Karpas-422 (cell line): ENCODE results near the genes HSPA6, FCGR3B and HSD17B7.

- PRO-cap = no peak
- RAMPAGE, long total RNA = no peak
Observed at GRCh38 chr1:161362950-161363569, 4.6 kb downstream of the CFAP126 start.

DNA sequence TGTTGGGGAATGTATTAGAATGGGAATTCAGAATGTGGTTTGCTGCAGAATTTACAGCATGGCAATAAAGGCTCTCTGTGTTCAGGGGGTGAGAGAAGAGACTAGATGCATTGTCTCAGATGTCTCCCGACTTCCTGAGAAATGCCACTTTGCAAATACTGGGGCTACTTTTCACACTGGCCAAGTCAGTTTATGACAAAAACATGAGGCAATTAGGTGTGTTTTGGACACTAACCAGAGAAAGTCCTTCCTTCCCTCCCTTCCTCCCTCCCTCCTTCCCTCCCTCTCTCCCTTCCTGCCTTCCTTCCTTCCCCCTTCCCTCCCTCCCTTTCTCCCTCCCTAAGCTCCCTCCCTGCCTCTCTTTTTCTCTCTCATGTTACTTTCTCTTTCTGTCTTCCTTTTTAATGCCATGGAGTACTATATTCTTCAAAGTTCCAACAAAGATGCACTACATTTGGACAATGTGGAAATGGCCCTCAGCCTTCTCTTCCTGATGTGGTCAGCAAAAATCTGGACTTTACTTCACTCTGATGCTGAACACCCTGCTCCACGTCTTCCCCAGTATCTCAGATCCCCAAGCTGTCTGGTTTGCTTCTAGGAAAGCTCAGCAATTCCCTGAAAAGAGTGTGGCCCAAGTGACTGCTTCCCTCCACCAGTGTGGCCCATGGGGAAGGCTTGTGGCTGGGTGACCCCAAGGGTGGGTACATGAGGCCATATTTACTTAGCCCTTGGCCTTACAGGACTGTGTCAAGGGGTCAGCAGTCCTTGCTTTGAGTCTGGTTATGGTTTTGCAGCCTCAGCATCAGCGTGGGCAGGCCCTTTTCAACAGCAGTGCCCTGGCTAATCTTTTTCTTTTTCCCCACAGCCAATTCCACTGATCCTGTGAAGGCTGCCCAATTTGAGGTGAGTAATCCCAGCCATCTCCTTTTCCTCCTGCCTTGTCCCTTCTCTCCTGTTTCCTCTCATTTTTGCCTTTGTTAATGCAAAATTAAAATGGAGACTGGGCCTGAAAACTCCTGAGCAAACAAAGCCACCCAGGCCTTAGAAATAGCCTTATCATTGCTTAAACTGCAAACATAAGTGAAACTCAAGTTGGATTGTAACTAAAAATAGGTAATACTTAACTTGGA lies 8.1 kb downstream of the FCGR2A start:
- PRO-cap = no peak
- RAMPAGE, long total RNA = no peak

DNA sequence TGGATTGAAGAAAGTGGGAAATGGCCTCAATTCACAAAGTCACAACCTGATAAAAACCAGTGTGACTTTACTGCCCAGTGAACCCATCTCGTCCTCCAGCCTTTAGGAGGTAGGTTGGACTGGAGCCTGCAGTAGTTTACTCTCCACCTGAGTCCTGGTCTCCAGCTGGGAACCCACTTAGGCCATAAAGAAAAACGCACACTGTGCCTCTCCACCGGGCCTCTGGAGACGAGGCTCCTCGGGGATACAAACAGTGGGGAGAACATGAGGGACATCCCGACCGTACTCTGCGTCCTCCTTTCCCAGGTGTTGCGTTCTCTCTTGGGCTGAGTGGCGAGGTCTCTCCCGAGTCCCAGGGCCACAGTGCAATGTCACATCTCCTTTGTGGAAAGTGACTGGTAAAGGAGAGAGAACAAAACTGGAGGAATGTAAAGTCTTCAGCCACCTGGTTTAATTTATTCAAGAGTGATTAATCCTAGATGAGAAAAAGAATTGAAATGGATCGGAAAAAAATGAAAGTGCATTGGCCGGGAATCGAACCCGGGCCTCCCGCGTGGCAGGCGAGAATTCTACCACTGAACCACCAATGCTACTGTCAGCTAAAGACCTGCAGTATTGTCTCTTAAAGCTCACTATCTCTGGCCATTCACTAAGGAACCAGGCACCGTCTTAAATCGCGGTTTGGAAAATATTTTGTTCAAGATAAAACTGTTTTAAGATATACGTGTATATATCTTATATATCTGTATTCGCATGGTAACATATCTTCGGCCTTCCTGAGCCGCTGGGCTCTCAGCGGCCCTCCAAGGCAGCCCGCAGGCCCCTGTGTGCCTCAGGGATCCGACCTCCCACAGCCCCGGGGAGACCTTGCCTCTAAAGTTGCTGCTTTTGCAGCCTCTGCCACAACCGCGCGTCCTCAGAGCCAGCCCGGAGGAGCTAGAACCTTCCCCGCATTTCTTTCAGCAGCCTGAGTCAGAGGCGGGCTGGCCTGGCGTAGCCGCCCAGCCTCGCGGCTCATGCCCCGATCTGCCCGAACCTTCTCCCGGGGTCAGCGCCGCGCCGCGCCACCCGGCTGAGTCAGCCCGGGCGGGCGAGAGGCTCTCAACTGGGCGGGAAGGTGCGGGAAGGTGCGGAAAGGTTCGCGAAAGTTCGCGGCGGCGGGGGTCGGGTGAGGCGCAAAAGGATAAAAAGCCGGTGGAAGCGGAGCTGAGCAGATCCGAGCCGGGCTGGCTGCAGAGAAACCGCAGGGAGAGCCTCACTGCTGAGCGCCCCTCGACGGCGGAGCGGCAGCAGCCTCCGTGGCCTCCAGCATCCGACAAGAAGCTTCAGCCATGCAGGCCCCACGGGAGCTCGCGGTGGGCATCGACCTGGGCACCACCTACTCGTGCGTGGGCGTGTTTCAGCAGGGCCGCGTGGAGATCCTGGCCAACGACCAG lies at the start of gene HSPA6:
HSPA6 (plus strand) TSS at position 1,213 of the 1,436 bp plus-strand sequence.
- PRO-cap = bidirectional peak, plus-strand start at position 903 of the sequence, minus-strand start at position 597 of the sequence; bidirectional peak, plus-strand start at position 1,213 of the sequence, minus-strand start at position 1,023 of the sequence
- RAMPAGE, long total RNA = no peak

DNA sequence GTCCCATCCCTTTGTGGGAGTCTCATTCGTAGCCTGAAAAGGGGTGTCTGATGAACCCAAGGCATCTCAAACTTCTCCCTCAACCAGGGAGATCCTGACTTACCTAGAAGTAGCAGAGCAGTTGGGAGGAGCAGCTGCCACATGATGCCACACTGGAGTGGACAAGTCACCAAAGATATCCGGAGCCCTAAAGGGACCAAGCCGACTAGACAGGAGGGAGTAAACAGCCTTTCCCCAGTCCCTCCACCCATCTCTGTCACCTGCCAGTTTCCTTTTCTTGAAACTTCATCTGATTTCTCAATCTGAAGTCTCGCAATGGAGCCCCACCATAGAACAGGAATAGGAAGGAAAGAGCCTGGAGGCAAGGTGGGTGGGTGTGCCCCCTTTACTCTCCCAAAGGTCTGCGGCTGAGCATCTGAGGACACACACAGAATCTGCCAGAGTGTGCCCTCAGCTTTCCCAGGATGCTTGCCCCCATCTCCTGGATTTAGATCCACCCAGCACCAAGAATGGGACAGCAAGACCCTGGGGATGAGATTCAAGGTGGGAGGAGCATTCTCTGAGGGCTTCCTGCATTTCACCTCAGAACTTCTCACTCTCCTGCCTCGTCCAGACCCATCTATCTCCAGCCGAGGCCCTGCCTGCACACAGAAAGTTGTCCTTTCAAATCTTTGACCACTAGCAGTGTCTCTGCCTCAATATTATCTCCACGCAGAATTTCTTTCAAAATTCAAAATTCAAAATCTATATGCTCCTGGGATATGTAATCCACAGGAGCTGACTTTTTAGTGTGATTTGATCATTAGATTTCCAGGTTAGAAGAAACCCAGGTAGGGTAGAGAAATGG lies at the start of gene FCGR3B:
FCGR3B (minus strand) TSS at position 225 of the 847 bp plus-strand sequence.
- PRO-cap = no peak
- RAMPAGE, long total RNA = no peak

GRCh38 chr1:161765274-161765770 lies 798 bp upstream of the ATF6 start:
- PRO-cap = no peak
- RAMPAGE, long total RNA = no peak

GRCh38 chr1:161961199-161961962 lies 62.3 kb downstream of the OLFML2B start:
- PRO-cap = no peak
- RAMPAGE, long total RNA = no peak

DNA sequence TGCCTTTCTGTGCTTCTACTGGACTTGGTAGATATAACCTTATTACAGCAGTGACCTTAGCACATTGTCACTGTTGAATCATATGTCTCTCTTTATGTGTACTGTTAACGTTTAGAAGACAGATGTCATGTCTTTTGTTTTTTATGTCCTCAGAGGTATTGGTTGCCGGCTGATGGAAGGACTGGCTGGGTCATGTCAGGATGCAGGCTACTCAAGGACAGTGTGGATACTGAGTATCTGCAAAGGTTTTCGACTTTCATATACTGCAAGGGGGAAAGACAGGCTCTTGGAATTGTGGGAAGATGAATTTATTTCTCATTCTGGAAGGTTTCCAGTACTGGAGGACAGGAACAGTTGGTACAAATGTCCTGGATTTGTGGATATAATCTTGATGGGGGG lies 65.6 kb downstream of the NOS1AP start:
- PRO-cap = no peak
- RAMPAGE, long total RNA = no peak

- PRO-cap = no peak
- RAMPAGE, long total RNA = no peak
Observed at GRCh38 chr1:162229882-162230577, 146.6 kb downstream of the SPATA46 start.

GRCh38 chr1:162557484-162557853 lies 4.1 kb upstream of the UAP1 start:
- PRO-cap = no peak
- RAMPAGE, long total RNA = no peak

DNA sequence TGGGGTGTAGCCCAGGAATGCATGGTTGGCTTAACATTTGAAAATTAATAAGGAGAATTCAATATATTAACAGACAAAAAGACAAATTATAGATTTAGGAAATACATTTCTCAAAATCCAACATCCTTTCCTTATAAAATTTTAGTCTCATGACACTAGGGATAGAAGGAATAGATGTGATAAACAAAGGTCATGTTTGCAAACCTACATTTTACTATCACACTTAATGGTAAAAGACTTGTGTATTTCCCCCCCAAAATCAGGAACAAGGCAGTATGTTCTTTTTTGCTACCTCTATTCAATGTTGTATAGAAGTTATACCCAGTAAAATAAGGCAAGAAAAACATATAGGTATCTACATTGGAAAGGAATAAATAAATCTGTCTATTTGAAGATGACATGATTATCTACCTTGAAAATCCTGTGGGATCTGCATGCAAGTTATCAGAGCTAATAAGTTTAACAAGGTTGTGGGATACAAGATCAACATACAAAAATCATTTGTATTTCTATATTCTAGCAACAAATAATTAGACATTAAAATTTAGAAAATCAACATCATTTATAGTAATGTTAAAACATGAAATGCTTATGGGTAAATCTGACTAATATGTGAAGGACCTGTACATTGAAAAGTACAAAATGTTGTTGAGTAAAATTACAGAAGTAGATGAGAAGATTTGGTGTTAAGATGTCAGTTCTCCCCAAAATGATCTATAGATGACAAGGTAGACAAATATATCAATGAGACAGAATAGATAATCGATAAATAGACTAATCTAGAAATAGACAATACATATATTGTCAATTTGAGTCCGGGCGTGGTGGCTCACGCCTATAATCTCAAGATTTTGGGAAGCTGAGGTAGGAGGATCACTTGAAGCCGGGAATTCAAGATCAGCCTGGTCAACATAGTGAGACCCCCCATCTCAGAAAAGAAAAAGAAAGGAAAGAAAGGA lies 22.1 kb upstream of the DDR2 start:
- PRO-cap = no peak
- RAMPAGE, long total RNA = no peak

GRCh38 chr1:162741819-162742166 lies 48.7 kb upstream of the HSD17B7 start:
- PRO-cap = no peak
- RAMPAGE, long total RNA = no peak

DNA sequence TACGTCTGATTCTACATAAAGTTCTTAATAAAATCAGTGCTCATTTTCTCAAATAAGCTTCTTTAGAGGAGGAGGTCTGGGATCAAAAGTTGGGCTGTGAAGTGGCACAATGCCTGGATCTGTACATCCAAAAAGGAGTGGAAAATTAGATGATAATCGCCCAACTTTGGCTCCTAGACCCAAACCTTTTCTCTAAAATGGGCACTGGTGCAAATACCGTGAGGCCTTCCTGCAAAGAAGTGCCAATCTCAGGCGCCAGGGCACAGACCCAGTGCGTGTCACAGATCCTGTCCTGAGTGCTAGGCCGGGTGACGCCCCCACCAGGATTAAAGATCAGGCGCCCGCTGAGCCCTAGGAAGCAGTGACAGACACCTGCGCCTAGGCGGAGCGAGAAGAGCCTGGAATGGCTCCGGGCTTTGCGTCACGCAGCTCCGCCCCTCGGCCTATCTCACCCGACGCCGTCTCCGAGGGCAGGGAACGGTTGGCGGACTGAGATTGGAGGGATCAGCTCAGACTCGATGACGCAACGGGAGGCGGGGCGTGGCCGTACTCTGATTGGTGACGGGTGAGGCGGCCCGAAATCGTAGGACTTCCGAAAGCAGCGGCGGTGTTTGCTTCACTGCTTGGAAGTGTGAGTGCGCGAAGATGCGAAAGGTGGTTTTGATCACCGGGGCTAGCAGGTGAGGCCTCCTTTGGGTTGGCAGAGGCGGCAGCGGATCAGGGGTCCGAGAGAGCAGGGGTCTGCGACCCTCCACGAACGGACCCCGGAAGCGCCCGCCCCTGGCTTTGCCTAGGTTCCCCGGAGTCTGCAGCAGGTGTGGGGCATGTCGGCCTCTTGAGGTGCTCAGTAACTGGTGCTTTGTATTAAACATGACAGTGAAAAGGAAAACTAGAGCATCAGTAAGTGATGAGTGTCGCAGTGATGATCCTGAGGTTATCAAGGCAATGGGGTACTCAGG lies at the start of gene HSD17B7:
HSD17B7 (plus strand) TSS at position 547 of the 959 bp plus-strand sequence.
- PRO-cap = bidirectional peak, plus-strand start at position 610 of the sequence, minus-strand start at position 405 of the sequence
- RAMPAGE, long total RNA = no peak

DNA sequence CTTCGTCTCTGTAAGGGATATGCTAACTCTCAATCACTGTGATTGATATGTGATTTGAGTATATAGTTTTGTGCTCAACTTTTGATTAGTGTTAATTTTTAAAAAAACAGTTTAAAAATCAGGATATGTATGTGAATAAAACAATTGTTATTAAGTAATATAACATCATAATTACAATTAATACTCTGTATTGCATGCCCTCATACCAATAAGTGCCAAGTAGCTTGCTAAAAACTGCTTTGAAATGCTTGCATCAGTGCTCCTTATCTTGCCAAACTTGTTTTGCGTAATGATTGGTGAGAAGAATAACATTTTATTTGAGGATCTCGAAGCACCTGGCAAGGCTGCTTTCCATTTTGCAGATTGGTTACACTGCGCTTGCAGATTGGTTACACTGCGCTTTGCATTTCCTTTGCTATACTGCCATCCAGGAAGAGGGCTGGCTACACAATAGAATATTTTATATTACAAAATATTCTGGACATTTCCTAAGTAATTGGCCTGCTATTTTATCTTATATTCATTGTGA lies 1.8 kb upstream of the PBX1 start:
- PRO-cap = no peak
- RAMPAGE, long total RNA = no peak

DNA sequence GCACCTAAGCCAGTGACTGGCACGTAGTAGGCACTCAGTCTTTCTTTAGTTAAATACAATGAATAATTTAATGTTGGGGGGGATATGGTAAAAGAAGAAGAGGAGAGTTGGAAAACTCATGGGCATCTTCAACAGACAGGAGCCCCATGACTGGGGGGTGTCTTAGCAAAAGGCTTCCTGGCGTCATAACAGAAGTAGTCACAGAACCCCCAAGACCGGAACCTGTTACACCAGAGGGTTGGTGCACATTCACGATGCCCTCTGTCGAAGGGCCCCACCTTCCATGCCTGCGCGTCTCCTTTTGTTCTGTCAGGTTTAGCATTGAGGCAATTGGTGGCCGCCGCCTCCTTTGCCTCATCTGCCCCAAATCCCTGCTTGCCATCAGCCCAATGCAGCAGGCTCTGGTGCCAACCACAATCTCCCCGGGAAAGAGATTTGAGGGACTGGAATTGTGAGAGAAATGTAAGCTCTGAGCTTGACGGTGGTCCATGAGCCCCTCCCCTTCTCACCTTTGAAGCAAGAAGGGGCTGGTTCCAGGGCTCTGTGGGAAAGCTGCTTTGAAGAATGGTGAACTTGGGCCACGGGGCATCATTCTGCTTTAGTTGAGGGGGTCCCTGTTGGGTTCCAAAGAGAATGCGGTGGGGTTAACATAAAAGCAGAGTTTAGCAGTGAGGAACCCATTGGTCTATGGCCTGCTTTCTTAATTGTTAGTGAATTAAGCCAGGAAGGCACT lies 51.0 kb downstream of the PBX1 start:
- PRO-cap = no peak
- RAMPAGE, long total RNA = no peak

- PRO-cap = no peak
- RAMPAGE, long total RNA = no peak
Observed at GRCh38 chr1:164625290-164625980, 66.5 kb downstream of the PBX1 start.

GRCh38 chr1:164637222-164637915 lies 78.4 kb downstream of the PBX1 start:
- PRO-cap = no peak
- RAMPAGE, long total RNA = no peak

DNA sequence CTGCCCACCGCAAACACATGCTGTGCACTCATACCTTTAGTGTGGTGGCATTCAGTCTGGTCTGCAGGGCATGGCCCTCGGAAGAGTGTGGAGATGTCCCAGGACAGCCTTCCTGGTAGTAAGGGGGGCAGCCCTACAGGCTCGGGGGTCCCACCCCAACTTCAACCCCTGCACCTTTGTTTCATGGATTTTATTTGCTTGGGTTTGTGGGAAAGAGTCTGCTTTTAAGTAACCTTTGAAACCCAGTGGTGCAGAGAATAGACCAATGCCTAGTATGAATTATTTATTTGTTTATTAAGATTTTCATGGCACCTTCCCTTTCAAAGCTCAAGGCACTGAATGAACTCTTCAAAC lies 87.9 kb downstream of the PBX1 start:
- PRO-cap = no peak
- RAMPAGE, long total RNA = no peak

DNA sequence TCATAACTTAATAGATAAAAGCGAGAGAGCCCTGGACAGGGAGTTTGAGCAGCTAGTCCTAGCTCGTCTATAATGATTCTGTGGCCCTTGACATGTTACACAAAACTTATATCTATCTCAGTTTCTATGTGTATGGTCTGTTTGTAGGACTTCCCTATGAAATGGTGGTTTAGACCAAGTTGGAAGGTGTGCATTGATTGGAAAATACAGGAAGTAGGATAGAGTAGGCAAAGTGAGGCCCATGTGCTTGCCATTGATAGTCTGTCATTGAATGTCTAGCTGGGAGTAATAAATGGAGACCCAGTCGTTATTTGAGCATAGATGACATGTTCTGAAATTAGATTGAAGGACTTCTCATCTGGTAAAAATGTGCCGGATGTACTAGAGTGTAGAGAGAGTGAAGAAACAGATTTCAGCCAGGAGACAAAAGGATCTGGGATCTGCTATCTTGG lies 136.8 kb downstream of the PBX1 start:
- PRO-cap = no peak
- RAMPAGE, long total RNA = no peak

- PRO-cap = no peak
- RAMPAGE, long total RNA = no peak
Observed at GRCh38 chr1:164727696-164728405, 168.9 kb downstream of the PBX1 start.

DNA sequence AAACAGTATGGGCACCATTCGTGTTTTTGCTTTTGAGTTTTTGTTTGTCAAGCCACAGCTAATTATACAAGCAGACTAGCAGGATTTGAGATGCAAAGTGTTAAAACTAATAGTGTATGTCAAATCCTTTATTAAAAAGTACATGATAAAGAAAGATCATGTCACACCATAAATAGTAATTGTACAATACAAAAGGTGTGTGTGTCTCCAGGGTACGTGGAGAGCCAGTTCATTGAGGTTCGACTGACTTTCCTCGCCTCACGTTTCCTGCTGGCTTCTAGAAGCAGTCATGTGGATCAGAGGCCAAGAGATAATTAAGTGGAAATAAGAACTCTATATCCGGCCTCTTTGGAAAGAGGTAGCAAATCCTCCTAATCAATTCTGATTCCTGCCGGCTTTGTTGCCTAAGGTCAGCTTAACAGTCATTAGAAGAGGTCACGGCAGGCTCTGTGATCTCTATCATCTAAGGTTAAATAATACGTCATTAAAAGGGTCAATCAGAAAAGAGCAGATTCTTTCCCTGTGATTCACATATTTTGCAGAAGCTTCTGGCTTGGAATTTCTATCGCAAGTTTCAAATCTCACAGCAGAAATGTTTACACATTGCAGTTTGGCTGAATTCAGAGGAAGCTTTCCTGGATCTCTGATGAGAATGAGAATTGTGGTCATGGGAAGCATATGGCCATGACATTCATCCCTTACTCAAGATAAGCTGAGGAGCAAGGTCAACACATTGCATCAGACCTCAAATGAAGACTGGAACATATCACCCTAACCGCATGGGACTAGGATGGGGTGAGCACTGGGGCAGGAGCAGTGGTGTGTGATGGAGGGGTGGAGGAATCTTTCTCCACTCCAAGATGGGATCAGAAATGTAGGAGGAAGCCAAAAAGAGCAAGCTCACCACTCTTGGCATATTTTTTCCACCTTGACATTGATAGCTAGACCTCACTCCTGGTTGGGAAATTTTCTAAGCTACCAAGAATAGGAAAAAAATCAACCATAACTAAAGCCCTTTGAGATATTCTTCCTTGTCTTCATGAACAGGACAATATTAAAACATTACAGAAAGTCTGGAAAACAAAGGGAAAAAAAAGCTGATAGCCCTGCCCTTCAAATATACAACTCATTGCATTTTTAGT lies 189.4 kb downstream of the PBX1 start:
- PRO-cap = no peak
- RAMPAGE, long total RNA = no peak